ENCODE data around the gene RCCD1.

GRCh38 chr15:90883729-90884226 lies 526 bp upstream of the FES start:
- RRBS, result no CpG with 5 or more reads among the region's 15 CpGs

DNA sequence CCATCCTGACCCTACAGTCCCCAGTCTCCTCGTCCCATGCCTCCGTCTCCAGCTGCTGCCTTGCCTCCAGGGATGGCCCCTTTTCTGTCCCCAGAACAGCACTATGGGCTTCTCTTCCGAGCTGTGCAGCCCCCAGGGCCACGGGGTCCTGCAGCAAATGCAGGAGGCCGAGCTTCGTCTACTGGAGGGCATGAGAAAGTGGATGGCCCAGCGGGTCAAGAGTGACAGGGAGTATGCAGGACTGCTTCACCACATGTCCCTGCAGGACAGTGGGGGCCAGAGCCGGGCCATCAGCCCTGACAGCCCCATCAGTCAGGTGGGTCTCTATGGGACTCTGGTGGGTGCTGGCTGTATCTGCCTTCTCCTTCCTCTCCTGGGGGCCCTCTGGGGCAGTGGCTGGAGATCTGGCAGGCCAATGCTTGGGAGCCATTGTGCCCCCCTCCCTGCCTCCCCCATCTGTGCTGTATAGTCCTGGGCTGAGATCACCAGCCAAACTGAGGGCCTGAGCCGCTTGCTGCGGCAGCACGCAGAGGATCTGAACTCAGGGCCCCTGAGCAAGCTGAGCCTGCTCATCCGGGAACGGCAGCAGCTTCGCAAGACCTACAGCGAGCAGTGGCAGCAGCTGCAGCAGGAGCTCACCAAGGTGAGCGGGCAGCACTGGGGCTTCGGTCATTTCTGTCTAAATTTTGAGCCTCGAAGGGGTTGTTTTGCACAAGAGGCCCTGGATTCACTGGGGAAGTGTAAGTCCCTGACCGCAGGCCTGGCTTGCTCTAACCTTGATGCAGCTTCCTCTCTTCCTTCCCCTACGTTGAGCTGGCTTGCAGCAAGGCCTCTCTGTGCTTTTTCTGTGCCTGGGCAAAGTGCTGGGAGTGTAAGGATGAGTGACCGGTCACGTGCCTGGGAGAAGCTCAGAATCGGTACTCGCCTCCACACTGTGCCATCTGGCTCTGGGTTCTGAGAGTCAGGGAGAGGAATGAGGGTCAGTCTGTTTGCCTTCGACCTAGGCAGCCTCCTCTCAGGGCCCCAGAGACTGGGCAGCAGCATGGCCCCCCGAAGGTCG lies 969 bp downstream of the FES start:
- RRBS, result no CpG with 5 or more reads among the region's 27 CpGs

- RRBS, result no CpG with 5 or more reads among the region's 24 CpGs
These were observed 1.5 kb upstream of the RCCD1 start for GRCh38 chr15:90952744-90954102.

DNA sequence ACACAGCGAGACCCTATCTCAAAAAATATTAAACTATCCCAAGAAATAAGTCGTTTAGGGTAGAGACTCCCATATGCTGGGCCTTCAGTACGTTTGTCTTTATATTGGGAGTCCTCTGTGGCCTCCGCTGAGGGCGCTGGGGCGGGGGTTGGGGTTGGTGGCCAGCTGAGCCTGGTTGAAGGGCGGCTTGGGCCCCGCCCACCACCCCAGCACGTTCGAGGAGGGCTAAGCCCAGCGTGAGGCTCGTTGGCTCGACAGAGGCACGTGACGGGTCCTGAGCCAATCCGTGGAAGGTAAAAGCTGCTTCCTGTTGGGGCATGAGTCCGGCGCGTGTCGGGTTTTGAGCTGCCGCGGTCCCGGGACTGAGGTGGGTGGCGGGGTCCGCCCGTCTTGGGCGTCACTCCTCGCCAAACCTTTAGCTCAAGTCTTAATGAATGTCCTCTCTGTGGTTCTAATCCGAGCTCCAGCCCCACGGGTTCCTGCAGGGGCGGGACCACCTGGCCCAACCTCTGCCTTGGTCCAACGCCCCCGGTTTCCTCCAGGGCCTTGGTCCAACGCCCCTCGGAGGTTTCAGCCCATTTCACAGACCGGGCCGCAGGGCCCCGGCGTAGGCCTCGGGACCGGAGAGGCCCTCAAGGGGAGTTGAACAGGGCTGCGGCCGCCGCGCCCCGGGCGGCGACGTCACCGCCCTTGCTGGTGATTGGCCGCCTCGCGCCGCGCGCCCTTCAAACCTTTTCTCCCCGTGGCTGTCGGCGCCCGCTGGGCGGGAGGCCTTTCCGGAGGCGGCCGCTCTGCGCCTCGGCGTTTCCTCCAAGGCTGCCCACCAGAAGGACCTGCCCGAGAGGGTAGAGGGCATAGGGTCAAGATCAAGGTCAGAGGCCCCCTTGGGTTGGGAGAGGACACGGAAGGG lies at the start of gene RCCD1:
TSS of gene RCCD1 (plus strand) at position 303 of the 910 bp plus-strand sequence.
- RRBS, result 8% methylated on average over 19 of the region's 69 CpGs

DNA sequence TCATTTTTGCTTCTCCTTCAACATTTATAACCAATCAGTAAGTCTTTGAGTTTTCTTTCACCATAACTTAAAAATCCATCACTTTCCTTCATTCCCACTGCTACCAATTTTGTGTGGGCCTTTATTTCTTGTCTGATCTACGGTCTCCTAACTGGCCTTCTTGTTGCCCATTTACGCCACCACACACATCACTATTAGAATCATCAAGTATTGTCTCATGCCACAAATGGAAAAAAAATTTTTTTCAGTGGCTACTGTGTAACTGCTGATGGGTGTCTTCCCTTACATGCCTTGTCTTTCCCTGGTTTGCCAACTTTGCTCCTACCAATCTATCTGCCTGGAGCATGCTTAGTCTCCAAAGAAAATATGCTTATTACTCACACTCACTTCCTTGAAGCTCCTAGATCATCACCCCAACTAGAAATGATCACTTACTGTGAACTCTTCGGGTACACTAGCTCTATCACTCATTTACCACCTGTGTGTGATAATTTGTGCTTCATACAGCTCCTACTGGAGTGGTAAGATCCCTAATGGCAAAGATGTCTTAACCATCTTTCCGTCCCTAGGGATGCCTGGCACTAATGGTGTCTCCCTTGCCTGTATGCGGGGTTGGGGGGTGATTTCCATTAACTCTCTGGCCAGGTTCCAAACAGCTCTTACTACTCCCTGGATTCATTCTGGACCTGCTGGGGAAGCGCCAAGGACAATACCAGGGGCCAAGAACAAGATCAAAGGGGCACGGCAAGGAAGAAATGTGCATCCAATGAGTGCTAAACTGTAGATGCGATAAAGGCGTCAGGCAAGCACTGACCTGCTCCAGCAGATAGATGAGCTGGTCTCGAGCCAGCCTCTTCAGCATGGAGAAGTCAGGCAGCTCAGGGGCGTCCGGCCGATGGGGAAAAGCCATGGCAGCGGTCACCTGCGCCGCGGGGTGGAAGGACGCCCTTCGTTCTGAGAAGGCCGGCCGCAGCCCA lies 766 bp downstream of the VPS33B start:
- RRBS, result 3% methylated on average over 7 of the region's 21 CpGs

GRCh38 chr15:91422916-91423133 lies 322.8 kb downstream of the SV2B start:
- RRBS, result no CpG with 5 or more reads among the region's 1 CpG

DNA sequence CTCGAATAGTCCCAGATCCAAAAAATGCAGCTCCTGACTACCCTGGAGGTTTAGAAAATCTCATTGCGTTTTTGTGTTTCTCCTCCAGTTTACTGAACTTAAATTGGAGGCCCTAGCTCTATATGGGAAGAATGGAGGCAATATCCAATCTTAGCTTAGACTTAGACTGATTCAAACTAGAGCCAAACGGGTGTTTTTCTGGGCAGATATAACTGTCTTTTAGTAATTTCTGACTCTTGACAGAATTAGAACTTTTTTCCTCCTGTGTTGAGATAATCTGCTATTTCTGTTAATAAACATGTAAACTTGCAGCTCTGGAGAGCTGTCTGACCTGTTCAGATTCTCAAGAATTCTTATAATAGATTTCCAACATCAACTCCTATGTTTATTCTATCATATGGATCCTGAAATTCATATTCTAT lies 357.2 kb upstream of the SLCO3A1 start:
- RRBS, result no CpG with 5 or more reads among the region's 3 CpGs

GRCh38 chr15:91875260-91875753 lies 21.8 kb downstream of the SLCO3A1 start:
- RRBS, result no CpG with 5 or more reads among the region's 7 CpGs

DNA sequence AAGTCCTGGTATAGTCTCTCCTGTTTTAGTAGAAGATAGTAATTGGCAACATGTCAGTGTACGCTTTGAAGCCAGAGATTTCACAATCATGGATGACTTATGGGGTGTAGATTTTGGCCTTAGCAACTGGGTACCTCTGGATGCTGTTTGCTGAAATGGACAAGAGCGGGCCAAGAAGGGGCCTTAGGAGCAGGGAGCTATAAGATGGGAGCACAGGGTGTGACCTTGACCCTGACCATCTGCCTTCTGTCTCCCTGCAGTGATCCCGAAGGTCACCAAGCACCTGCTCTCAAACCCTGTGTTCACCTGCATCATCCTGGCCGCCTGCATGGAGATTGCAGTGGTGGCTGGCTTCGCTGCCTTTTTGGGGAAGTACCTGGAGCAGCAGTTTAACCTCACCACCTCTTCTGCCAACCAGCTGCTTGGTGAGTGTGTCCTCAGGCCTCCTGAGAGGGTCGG lies 266.7 kb downstream of the SLCO3A1 start:
- RRBS, result no CpG with 5 or more reads among the region's 6 CpGs

GRCh38 chr15:92123864-92125009 lies 269.4 kb upstream of the ST8SIA2 start:
- RRBS, result no CpG with 5 or more reads among the region's 10 CpGs

GRCh38 chr15:92130791-92130990 lies 263.0 kb upstream of the ST8SIA2 start:
- RRBS, result no CpG with 5 or more reads among the region's 2 CpGs

DNA sequence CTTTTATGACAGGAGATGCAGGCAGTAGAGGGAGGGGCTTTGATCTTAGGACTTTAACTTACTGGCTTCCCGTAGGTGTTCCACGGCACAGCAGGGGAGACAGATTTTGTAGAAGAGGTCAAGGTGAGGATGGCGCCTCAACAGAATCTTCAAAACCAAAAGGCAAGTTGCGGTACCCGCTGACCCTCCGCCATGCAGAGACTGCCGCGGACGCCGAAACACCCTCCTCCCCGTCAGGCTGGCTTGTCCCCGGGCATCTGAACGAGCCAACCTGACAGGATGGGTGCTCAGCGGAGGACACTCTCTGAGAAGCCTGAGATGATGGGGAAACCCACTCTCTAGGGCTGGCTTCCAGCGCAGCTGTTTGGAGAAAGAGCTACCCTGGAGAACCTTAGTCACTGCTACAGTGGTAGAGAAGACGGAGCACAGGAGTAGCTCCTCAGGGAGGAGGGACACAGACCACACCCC lies 39.1 kb downstream of the FAM174B start:
- RRBS, result no CpG with 5 or more reads among the region's 16 CpGs

DNA sequence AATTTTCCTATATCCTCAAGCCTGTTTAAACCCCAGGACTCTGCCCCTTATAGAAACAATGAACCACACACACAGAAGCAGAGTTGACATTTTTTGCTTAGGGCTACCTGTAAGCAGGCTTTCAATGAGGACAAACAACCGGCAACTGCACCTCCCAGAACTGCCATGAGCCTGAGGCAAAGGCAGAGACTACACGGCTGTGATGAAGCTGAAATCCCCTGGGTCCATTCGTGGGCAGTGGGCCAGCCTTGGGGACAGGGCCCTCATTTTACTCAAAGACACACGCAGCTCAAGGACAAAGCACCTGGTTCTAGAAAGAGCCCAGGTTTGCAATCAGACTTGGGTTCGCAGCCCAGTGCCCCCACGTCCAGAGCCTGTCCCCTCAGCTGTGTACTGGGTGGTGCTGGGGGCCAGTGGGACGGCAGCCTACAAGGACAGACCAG lies 18.0 kb downstream of the FAM174B start:
- RRBS, result no CpG with 5 or more reads among the region's 7 CpGs

- RRBS, result no CpG with 5 or more reads among the region's 19 CpGs
These were observed 16.7 kb downstream of the FAM174B start for GRCh38 chr15:92638584-92639643.

DNA sequence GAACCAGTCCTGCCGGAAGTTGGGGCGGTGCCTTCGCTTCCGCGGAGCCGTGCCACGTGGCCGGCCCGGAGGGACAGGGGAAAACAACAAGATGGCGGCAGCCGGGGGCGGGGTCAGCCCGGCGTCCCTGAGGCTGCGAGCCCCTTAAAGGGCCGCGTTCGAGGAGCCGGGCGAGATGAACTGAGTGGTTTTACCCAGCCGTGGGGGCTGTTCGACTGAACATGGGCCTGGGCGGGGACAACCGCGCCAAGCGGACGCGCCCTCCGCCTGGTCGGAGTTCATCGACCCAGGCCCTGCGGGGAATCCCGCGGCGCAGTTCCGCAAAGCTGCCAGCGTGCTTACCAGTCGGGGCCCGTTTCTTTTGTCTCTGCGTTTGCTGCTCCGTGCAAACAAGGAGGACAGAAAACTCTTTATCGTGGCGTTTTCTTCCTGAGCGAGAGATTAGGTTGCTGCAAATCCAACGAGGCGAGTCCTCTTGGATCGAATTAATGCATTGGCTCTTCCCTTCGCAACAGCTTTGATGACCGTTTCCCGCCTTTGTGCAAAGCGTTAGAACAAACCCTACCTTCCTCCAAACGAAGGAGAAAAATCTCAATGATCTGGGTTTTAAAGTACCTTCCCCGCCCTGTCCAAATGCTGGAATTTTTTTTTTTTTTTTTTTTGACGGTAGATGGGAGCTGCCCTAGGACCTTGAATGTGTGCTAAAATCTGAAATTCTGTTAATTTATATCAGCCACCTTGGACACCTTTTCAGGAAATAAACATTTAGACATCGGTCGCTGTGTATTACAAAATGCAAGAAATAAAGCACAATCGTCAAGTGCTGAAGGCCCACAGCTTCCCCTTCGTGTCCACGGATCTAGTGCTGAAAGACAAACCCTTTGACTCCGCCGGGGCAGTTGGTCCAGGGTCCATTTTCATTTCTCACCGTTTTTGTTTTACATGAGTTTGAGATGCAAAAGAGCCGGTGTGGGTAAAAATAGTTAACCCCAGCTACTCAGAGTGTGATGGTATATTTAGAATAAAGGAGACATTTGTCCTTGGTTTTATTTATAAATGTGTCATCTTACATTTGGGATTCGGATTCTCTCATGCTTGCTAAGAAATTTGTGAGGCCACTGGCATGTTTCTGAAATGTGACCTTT lies 90.4 kb upstream of the CHD2 start:
- RRBS, result 4% methylated on average over 14 of the region's 64 CpGs

- RRBS, result no CpG with 5 or more reads among the region's 5 CpGs
These were observed 18.6 kb downstream of the CHD2 start for GRCh38 chr15:92918754-92919028.

DNA sequence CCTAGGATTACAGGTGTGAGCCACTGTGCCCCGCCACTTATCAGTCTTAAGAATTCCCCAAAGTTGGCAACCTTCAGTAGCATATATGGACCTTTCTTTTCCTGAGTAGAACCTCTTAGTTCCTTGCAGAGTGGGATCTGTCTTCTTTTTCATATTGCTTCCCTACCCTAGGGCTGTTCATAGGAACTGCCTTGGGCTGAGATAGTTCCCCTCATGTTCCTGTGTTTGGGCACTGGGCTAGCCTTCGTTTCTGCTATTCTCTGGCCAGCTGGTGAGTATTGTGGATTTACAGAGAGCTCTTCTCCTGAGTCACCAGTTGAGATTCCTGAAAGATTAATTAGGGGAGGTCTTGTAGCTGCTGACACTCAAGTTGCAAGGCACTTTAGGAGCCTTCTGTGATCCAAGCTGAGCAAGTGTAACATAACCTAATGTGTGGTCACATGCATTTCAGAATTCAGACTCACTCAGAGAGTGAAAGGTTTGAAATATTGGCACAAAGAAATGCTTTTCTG lies 30.6 kb downstream of the CHD2 start:
- RRBS, result no CpG with 5 or more reads among the region's 2 CpGs

DNA sequence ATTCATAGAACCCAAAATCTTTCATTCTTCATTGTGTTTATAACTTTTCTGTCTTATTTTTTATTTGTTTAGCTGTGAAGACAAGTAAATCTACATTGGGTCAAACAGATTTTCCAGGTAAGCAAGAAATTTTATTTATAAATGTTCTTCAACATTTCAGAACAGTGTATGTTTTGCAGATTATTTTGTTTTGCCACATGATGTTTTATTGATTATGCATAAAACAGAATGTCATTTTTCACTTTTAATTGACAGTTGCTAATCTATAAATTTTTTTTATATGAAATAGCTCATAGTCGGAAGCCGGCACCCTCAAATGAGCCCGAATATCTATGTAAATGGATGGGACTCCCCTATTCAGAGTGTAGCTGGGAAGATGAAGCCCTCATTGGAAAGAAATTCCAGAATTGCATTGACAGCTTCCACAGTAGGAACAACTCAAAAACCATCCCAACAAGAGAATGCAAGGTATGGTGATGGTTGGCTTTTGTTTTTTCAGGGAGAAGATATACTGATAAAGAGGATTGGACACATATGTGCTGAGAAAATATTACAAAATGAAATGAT lies 45.7 kb downstream of the CHD2 start:
- RRBS, result no CpG with 5 or more reads among the region's 3 CpGs

DNA sequence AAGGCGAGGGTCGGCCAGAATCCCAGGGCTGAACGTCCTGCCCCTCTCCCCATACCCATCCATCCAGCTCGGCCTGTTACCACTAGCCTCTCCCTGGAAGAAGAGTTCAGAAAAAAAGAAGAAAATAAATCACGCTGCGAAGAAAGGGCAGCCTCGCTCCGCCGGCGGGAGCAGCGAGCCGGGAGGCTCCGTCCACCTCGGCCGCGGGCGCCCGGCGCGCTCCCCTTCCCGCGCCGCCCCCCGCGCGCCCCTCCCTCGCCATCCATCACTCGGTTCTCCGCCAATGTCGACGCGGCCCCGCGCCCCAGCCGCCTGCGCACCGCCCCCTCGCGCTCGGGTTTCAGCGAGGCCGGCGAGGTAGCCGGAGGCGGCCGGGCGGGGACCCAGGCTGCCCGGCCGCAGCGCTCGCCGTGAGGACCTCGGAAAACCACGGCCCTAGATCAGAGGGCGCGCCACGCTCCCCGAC lies 16.0 kb downstream of the RGMA start:
- RRBS, result no CpG with 5 or more reads among the region's 58 CpGs

Measured in UCH-1 (cell line).